ENCODE measurements around a stretch of chr22.

GRCh38 chr22:45344308-45344562 lies 34.5 kb downstream of the FAM118A start:
- PRO-cap, result no peak

DNA sequence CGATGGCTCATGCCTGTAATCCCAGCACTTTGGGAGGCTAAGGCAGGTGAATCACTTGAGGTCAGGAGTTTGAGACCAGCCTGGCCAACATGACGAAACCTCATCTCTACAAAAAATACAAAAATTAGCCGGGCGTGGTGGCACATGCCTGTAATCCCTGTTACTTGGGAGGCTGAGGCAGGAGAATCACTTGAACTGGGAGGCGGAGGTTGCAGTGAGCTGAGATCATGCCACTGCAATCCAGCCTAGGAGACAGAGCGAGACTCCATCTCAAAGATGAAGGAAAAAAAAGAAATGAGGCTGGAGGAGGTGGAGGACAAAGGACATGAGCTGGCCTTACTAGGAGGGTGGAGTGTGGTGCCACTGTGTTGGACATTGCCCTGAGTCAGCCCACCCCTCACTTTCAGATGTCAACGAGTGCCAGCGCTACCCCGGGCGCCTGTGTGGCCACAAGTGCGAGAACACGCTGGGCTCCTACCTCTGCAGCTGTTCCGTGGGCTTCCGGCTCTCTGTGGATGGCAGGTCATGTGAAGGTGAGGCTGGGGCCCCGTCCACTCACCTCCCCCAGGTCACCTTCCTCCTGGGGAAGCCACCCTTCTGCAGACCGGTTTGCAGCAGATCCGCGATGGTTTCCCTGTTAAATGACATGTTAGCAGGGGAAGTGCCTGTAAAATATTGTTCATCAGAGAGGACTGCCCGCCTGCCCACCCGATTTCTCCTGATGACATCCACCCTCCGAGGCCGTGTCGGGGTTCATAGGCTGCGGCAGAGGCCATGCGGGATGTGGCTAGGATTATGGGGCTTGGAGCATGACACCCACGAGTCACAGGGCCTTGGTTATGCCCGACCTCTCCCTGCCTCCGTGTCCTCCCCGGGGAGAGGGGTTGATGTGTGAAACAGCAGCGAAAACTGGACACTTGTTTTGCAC lies 40.6 kb downstream of the FBLN1 start:
- PRO-cap, result no peak

DNA sequence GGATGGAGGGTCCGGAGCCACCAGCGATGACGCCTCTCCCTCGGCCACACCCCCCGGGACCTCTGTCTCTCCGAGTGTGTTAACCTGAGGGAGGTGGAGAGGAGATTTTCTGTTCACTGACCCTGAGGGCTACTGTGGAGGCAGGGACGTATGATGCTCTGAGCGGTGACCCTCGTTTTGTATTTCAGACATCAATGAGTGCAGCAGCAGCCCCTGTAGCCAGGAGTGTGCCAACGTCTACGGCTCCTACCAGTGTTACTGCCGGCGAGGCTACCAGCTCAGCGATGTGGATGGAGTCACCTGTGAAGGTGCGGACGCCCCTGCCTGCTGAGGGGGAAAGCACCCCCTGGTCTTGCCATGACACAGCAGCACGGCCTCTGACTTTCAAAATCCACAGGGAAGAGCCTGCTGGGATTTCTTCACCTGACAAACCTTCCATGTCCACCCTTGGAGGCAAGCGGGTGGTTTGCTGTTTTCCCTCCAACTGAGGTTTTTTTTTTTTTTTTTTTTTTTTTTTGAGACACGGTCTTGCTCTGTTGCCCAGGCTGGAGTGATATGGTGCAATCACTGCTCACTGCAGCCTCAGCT lies 44.3 kb downstream of the FBLN1 start:
- PRO-cap, result no peak

DNA sequence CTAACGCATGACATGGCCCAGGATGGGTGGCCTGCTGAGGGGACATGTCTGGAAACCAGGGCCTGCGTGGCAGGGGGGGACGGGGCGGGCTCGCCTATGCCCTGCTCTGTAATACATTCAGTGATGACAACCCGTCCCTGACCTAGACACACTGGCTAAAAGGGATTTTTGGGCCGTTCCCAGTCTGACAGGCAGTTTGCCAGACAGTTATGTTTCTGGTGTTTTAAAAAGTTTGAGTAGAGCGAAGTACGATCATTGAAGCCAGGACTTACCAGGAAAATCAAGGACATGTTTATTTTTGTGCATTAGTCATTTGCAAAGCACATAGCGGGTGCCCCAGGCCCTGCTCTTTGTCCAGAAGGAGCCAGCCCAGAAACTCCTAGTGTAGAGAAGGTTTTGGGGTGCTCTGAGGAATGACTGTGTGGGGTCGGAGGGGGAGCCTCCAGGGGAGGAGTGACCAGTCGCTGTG lies 50.7 kb downstream of the FBLN1 start:
- PRO-cap, result no peak

DNA sequence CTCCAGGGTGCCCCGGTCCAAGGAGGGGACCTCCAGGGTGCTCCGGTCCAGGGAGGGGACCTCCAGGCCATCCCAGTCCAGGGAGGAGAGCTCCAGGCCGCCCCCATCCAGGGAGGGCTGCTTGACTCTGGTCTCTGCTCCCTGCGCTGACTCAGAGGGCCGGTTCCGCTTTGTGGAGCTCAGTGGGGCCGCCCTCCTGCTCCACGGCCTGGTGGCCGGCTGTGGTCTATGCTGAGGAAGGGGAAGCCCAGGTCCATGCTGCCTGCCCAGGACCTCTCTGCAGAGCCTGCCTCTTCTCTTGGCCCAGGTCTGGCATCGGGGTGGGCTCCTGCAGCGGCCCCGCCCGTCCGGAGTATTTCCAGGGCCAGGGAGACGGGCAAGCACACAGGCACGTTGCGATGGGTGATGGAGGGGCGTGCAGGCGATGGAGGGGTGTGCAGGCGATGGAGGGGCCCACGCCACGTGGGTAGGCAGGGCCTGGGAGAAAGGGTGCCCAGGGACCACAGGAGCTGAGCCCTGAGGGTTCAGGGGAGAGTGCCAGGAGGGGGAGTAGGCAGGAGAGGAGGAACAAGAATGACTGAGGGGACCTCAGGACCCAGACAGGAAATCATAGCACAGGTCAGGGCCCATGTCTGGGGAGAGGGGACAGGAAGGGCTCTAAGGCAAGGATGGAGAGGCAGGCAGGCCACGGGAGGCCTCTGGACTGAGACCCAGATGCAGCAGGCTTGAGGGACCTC lies 19.7 kb upstream of the WNT7B start:
- PRO-cap, result no peak

DNA sequence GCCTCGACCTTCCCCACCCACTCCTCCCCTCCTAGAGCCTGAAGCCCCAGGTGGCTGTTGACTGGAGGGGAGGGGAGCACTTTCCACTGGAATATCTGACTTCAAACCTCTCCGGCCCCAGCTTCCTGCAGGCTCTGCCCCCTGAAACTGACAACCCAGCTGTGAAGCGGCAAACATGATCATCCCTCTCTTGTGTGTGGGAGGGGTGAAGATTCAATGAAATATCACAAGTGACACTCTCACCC lies 29.1 kb upstream of the WNT7B start:
- PRO-cap, result no peak

GRCh38 chr22:46040376-46041563 lies 63.8 kb upstream of the WNT7B start:
- PRO-cap, result no peak

GRCh38 chr22:46057730-46058561 lies 81.0 kb upstream of the WNT7B start:
- PRO-cap, result no peak

GRCh38 chr22:46060172-46060837 lies 83.3 kb upstream of the WNT7B start:
- PRO-cap, result no peak

DNA sequence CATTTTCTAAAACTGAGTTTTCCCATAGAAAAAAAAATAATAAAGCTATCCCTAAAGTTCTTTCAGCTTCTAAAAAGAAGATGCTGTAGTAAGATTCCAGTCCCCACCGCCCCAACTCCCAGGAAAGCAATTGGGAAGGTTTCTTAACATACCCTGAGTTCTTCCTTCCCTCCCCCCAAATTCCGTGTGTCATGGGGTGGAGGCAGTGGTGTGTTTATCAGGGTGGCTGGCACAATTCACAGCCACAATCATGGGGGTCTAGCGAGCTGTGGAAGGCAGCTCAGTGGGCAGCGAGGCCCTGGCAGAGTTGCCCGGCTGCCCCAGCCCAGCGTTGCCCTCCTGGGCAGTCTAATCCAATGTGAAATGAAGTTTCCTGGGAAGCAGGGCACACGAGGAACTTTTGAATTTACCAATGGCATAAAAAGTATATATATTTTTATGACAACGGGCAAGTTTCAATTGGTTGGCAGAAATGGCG lies 80.8 kb upstream of the PPARA start:
- PRO-cap, result bidirectional peak, plus-strand start at position 245 of the sequence, minus-strand start at position 118 of the sequence; bidirectional peak, plus-strand start outside the sequence, minus-strand start at position 350 of the sequence

GRCh38 chr22:46078099-46078511 lies 72.2 kb upstream of the PPARA start:
- PRO-cap, result no peak

GRCh38 chr22:46090411-46090764 lies 59.9 kb upstream of the PPARA start:
- PRO-cap, result no peak

- PRO-cap, result no peak
Measured at GRCh38 chr22:46122483-46122851, 27.9 kb upstream of the PPARA start.

- PRO-cap, result no peak
Measured at GRCh38 chr22:46238375-46238752, 11.7 kb downstream of the CDPF1 start.

GRCh38 chr22:46275717-46276453 lies 8.1 kb downstream of the TTC38 start:
- PRO-cap, result no peak

GRCh38 chr22:46288071-46288823 lies 8.4 kb upstream of the GTSE1 start:
- PRO-cap, result no peak

DNA sequence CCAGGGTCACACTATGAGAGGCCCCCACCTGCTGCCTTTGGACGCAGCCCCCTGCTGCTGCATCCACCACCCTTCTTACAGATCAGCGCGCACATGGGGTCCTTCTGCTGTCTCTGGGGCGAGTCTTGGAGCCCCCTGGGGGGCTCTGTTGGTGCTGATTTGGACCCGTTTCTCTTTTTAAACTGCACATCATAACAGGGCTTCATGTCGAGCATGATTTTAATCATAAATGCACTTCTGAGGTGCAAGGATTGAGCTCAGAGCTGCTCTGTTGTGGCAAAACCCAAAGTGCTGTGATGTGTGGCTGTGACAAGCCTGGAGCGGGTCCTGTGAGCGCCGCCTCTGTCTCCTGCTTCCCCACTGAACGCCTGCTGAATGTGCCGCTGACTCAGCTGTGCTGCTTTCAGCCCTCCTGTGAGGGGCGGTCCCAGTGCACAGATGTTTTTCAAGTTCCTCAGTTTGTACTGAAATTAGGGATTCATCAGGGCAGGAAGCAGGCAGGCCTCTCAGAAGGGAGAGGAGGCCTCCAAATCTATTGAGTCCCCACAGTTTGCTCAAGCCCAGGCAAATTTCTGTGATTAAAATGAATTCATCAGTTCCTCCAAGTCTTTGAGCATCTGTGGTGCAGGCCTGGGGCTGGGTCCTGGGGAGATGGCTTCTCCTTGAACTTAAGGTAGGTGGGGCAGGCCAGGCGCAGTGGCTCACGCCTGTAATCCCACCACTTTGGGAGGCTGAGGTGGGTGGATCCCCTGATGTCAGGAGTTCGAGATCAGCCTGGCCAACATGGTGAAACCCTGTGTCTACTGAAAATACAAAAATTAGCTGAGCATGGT lies 3.0 kb upstream of the GTSE1 start:
- PRO-cap, result no peak

DNA sequence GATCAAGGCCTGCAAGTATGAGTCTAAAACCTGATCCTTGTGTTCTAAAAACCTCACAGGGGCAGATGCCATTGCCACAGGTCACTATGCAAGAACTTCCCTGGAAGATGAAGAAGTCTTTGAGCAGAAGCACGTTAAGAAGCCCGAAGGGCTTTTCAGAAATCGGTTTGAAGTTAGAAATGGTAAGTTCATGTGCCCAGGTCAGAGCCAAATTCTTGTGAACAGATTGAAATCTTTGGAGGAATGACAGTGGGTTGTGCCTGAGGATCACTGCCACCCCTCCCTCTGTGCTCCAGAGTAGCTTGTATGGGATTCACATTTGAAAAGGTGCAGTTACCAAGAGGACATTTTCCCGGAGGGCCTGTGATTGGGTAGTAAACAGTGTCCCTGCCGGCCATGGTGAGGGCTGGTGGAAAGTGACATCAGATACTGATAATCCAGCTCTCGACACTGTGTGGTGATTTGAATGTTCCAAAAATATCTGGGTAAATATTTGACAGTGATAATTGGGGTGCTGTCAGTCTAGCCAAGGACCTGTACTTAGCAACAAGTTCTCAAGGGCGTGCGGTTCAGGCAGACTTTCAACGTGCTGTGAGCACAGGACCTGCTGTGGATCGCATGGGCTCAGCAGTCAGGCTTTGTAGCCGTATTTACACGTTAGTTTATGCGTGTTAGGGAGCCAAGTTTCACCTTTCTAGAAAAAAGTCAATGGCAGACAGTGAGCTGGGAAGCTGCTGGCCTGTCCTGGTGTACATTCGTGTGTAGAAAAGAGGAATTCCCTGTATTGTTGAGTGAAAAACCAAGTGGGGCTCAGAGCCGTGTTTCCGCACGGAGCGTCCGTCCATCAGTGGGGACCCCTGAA lies 11.1 kb downstream of the TRMU start:
- PRO-cap, result no peak

DNA sequence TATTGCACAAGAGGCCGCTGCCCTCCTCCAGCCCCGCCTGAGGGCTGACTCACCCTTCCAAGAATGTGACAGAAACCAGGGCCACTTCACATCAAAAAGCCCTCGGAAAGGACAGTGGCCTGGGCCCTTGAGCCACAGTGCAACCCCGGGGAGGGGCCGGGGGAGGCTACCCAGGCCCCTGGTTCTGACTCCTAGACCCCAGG lies 42.2 kb downstream of the TRMU start:
- PRO-cap, result no peak

DNA sequence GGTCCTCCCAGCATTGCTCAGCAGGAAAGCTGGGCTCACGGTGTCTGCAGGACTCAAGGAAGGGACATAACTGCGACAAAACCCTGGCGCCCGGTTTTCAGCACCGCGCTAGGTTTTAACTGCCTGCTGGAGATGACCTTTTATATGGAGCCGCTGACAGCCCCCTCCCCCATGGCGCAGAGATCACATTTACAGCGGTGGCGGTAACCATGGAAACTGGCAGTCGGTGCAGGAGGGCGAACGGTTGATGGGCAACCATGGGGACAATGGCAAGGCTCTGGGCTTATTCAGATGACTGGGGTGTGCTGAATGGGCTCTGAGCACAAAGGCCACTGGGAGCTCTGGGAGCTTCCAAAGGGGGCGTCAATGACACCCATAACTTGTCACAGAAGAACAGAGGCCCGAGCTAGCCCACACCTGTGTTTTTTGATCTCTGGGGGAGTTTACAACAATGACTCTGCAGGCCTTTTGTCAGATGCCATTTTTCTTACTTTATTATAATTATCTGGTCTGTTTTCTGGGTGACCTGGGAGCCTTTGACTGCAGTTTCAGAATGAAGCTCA lies 37.1 kb downstream of the CELSR1 start:
- PRO-cap, result no peak